LNCaP clone FGC (cell line): ENCODE measurements around a stretch of chr11.

GRCh38 chr11:206858-207289 lies 325 bp downstream of the BET1L start:
- RRBS, 2 experiments: under 1 to 2% methylated on average over 6 of the region's 40 CpGs

- RRBS, 2 experiments: no CpG with 5 or more reads among the region's 14 CpGs
These were observed 8.2 kb downstream of the RIC8A start for GRCh38 chr11:215418-216358.

DNA sequence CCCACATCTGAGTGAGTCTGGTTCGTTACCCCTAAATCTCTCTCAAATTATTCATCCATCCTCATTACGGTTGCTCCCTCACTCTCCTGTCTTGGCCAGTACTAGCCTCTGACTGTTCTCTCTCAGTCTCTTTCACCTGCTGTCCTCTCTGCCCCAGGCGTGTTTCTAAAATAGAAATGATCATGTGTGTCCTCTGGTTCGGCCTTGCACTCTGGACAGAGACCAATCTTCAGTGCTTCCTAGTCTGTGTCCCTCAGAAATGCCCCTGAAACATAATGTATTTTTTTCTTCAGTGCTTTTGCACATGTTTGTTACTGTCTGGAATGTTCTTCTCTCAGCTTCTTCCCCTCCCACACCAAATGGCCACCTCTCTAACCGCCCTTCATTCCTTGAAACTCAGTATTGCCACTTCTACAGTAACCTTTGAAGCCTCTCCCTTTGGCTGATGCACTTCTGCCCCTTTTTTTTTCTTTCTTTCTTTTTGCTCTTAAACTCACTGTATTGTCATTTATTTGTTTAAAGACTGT lies 5.0 kb downstream of the PSMD13 start:
- RRBS, 2 experiments: no CpG with 5 or more reads among the region's 5 CpGs

DNA sequence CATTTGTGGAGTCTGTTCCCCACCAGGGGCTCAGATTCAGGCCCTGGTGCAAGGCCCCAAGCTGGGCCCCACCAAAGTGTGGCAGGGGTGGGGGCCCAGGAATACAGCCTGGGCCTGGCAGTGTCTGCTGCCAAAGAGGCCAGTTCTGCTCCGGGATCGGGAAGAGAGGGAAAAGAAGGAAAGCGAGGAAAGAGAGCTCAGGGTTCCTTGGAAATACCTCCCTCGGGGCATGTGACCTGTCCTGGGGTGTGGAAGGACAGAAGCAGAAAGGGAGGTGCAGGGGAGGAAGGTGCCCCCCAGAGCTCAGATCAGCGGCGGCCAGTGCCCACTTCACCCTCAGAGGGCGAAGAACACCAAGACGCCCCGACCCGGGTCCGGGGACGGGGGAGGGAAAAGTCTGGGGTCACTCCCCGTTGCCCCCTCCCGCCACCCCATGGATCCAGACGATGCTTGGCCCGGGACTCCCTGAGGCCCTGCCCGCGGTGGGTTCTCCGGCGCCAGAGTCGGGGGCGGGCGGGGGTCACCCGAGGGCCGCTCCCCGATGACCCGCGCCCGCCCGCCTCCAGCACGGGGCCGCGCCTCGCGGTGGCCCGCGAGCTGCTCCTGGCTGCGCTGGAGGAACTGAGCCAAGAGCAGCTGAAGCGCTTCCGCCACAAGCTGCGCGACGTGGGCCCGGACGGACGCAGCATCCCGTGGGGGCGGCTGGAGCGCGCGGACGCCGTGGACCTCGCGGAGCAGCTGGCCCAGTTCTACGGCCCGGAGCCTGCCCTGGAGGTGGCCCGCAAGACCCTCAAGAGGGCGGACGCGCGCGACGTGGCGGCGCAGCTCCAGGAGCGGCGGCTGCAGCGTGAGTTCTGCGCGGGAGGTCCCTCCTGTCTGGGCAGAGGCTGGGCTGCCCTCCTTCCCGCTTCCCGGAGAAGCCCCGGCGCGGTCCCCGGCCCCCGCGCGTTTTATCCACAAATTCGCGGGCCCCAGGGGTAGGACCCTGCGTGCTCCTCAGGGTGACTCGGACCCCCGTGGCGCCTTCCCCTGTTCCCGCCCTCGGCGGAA lies 879 bp downstream of the NLRP6 start:
- RRBS, 2 experiments: 36 to 38% methylated on average over 14 to 15 of the region's 89 CpGs

DNA sequence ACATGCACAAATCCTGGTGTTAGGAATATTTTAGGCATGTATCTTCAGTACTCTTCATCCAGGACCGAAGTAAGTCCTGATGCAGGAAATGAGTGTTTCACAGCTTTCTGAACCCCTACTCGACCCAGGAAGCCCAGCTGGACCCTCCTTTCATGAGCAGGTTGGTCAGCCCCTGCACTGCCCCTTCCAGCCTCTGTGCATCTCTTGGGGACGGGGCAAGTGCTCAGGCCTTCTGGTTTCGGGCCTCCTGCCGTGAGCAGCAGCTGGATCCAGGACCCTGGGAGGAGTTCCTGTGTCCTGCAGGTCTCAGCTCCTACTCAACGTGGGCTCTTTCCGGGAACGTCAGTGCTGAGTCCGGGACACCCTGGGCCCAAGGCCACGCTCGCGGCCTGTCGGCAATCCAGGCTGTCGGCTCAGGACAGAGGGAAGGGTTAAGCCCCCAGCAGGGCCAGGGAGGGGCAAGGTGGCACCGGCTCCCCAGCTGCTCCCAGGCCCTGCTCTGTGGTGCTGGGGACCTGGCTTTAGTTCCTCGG lies 2.5 kb downstream of the IFITM2 start:
- RRBS, 2 experiments: no CpG with 5 or more reads among the region's 16 CpGs

DNA sequence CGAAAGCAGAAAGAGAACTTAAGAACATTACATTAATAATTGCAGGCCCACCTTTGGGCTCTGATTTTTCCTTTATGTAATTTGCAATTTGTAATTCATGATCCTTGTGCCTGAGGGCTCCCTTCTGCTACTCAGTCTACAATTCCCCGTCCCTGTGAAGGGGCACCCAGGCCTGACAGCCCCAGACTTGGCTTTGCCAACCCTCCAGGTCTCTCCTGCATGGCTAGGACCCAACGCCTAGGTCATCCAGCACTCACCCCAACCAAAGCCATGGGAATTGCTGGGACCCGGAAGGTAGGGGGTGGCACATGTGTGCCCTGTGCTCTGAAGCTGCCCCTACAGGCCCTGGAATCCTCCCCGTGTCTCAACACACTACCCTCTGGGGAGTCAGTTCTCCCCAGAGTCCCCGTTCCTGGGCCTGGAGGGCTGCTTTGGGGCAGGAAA lies 698 bp upstream of the IFITM1 start:
- RRBS, 2 experiments: no CpG with 5 or more reads among the region's 6 CpGs

GRCh38 chr11:334030-334970 lies 13.6 kb upstream of the IFITM3 start:
- RRBS, 2 experiments: 88% methylated on average over 2 of the region's 30 CpGs; no CpG with 5 or more reads in 1 of the 2 experiments

- RRBS, 2 experiments: no CpG with 5 or more reads among the region's 19 CpGs
These were observed 15.2 kb upstream of the IFITM3 start for GRCh38 chr11:335454-336705.

DNA sequence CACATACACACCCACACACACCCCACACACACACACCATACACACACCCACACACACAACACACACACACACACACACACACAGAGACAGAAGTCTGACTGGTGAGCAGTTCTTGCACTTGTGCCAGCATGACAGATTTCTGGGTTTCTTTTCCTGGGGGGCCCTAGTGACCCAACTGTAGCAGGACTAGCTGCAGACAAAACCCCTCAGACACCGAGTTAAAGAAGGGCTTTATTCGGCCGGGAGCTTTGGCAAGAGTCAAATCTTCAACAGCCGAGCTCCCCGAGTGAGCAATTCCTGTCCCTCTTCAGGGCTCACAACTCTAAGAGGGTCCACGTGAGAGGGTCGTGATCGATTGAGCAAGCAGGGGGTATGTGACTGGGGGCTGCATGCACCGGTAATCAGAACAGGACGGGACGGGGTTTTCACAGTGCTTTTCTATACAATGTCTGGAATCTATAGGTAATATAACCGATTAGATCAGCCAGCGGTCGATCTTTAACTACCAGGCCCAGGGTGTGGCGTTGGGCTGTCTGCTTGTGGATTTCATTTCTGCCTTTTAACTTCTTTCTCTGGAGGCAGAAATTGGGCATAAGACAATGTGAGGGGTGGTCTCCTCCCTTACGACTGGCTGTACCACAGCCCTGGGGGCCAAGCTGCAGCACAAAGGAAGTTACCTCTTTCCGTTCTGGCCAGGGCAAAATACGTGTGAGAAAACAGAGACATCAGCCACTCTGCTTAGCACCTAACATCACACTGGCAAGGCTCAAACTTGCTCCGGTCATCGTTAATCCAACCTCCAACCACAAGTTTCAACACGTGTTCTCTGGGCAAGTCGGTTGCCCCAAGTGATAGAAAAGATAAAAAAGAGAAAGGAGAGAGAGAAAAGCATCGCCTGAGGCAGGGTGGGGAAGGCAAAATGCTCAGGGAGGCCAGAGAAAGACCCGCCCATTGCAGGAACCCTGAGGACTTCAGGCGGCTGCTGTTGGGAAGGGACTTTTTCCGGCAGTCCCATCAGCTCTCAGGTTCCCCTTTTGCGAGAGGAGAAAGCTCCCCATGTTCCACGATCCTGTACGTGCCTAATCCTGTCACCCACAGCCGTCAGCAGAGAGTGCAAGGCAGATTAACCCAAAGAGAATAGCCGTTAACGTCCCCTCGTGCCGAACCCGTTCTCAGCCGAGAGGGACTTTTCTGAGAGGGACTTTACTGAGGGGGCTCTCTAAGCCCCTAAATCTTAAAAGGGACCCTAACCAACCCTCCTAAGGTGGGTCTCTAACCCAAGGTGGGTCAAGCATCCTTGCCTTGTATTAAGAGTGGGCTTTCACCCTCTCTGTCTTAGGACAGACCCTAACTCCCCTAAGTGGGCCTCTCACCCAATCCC lies 18.7 kb upstream of the B4GALNT4 start:
- RRBS, 2 experiments: no CpG with 5 or more reads among the region's 36 CpGs

- RRBS, 2 experiments: 1% methylated on average over 10 of the region's 68 CpGs
These were observed 1.9 kb upstream of the PTDSS2 start for GRCh38 chr11:447825-448945.

GRCh38 chr11:506066-506203 lies 1.1 kb downstream of the RNH1 start:
- RRBS, 2 experiments: 1 to 3% methylated on average over 5 of the region's 8 CpGs

- RRBS, 2 experiments: 1 to 2% methylated on average over 76 of the region's 153 CpGs
These were observed 7.6 kb downstream of the RASSF7 start for GRCh38 chr11:567955-569105.

GRCh38 chr11:706311-706464 lies 157 bp downstream of the EPS8L2 start:
- RRBS, 2 experiments: 2% methylated on average over 17 to 20 of the region's 22 CpGs

DNA sequence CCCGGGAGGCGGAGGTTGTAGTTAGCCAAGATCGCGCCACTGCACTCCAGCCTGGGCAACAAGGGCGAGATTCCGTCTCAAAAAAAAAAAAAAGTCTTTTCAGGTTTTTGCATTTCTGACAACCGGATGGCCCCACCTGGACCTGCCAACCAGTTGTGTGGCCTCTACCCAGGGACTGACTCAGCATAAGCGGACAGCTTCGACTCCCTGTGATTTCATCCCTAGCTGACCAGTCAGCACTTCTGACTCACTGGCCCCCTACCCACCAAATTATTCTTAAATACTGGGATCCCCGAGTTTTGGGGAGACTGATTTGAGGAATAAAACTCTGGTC lies 962 bp upstream of the TALDO1 start:
- RRBS, 2 experiments: no CpG with 5 or more reads among the region's 10 CpGs

DNA sequence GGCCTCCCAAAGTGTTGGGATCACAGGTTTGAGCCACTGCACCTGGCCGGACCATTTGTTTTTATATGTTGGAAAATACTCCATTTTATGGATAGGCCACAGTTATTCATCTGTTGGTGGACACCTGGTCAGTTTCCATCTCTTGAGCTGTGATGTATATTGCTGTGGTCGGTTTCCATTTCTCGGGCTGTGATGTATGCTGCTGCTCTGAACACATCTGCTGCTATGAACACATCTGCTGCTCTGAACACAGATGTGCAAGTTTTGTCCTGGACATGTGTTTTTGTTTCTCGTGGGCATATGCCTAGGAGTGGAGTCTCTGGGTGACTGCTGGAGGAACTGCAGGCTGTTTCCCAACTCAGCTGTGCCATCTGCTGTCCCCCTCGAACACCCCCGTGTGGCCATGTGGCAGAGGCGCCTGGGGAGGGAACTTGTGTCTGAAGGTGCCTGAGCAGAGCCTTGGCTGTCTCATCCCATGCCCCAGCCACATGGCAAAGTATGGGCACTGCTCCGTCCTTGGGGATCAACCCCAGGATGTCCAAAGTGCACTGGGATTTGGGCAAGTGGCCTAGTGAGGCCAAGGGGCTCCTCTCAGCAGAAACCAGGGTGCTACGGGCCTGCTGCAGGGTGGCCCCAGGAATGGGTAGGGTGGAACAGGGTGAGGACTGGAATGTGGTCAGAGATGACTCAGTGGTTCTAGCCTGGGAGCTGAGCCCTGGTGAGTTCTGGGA lies 14.9 kb downstream of the GATD1 start:
- RRBS, 2 experiments: no CpG with 5 or more reads among the region's 9 CpGs

- RRBS, 2 experiments: no CpG with 5 or more reads among the region's 11 CpGs
These were observed 1.2 kb upstream of the CEND1 start for GRCh38 chr11:790998-791519.

DNA sequence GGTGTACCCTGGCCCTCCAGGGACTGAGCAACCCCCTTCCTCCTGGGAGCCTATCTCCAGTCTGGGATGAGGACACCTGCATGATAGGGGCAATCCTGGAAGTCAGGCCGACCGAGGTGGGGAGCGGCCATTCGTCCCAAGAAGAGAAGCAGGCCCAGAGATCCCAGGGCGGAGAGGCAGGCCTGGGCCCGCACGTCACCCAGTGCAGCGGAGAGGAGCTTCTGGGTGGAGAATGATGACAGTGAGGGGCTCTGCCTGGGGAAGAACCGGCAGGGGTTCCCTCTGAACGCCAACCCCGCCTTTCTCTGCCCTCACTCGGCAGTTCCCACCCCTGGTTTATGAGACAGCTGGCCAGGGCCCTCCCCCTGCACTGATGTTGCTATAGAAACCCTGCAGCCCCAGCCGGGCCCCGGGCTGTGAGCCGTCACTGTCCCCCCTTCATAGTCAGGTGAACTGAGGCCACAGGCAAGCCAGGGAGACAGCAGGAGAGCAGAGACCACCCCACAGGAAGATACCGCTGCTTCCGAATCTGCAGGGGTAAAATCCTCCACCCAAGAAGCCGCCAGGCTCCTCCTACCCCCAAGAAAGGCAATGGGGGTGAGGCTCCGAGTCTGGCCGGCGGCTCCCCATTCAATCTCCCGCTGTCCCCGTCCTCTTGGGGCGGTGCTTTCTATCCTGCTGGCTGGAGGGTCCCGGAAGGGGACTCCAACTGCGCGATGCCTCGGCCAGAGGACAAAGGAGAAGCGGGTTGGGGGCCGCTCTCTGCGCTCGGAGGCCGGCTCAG lies 854 bp downstream of the SLC25A22 start:
- RRBS, 2 experiments: 1 to 2% methylated on average over 14 of the region's 33 CpGs

DNA sequence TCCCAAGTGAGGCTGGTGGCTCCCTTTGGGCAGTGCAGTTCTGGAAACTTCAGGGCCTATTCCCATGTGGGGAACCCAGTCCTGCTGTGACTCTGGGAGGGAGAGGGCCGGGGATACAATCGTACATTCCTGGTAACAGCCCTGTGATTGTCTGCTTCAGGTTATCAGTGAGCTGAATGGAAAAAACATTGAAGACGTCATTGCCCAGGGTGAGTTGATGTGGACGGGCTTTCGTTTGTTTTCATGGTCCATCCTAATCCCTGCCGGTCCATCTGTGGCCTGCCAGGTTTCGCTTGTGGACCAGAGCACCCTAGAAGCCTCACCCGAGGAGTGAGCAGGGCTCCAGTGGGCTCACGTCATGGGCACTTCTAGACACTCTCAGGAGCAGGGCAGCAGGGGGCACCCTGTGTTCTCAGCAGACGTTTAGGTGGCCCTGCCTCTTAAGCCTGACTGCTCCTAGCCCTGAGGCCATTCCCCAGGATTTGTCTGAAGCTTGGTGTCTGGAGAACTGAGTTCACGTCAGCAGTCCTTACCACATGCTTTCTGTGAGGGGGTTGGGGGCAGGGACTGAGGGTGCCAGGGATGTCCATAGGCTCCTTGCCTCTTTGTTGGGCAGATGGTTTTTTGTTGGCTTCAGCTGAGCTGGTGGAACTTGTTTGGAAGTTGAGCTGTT lies 1.8 kb downstream of the RPLP2 start:
- RRBS, 2 experiments: no CpG with 5 or more reads among the region's 11 CpGs

- RRBS, 2 experiments: no CpG with 5 or more reads among the region's 29 CpGs
These were observed 3.5 kb downstream of the PNPLA2 start for GRCh38 chr11:821873-822899.

DNA sequence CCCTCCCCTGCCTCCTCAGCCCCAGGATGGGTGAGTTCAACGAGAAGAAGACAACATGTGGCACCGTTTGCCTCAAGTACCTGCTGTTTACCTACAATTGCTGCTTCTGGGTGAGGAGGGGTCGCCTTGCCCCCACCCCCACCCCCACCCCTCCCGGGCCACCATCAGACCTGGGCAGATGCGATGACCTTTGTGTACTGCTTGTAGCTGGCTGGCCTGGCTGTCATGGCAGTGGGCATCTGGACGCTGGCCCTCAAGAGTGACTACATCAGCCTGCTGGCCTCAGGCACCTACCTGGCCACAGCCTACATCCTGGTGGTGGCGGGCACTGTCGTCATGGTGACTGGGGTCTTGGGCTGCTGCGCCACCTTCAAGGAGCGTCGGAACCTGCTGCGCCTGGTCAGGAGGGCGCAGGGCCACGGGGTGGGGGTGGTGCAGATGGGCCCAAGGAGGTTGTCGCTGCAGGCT lies 3.3 kb downstream of the CD151 start:
- RRBS, 2 experiments: no CpG with 5 or more reads among the region's 15 CpGs